Placental pericyte (primary cell): ENCODE measurements around a stretch of chr22.

DNA sequence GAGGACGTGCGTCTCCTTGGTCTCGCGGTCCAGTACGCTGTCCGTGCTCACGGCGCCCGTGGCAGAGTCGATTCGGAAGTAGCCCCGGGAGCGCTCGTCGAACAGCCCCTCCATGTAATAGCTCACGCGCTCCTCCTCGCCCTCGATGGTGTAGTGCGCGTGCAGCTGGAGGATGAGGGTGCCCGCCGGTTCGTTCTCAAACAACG, 1.3 kb downstream of the CELSR1 start:
- CAGE, long polyA plus RNA: no peak

GRCh38 chr22:46536414-46536843, 991 bp downstream of the CELSR1 start:
- CAGE, long polyA plus RNA: no peak

DNA sequence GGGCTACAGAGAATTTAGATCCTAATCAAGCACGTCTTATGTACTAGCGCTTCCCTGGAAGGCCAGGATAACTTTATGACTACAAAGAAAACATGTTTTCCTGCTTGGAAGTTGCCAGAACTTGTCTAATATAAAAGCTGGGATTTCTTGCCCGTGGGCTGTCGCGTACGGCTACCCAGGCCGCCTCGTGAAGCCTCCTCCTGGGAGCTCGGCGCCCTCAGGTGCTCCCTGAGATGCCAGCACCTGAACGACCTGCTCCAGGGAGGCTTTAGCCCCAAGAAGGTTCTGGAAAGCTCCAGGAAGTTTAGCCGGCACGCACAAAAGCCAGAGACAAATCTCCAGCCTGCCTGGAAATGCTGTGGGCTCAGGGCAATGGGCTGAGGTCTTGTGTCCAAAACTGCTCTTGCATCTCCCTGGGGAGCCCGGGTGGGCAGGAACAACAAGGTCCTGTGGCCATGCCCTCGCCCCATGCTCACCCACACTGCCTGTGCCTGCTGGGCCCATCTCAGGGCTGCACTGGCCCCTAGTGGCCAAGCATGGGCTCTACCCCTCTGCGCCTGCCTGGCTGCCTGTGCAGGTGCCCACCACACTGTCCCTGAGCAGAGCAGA, 4.6 kb upstream of the CELSR1 start:
- CAGE, long polyA plus RNA: no peak

DNA sequence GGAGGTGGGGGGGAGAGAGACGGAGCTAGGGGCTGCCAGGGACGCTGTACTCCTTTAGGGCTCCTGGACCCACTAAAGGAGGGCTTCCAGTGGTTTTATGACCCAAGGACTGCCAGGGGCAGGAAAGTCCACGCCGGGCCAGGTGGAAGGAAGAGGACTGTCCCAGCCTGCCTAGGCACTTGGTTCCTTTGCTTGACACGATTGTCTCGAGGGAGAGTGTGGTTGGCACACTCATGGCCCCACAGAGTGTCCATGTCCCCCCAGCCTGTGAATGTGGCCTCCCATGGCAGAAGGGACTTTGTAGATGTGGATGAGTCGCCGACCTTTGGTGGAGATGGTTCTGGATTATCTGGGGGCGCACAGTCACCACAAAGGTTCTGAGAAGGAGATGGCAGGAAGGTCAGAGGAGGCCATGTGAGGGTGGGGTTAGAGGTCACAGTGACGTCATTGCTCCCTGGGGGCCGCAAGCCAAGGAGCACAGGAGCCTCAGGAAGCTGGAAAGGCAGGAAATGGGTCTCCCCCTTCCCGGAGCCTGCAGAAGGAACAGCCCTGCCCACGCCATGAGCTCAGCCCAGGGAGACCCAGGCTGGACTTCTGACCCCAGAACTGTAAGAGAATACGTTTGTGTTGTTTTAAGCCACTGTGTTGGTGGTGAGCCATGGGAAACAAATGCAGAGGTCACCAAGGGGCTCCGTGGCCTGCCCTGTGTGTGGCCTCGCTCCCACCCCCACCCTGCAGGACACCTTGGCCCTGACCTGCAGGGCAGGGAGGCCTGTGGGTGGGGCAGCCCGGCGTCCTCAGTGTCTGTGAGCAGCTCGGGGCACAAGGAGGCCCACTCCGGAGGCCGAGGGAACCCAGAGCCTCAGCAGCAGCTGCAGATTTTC, 31.9 kb downstream of the GRAMD4 start:
- CAGE, long polyA plus RNA: no peak

- CAGE, long polyA plus RNA: no peak
These were observed 41.2 kb downstream of the GRAMD4 start for GRCh38 chr22:46661209-46662041.

GRCh38 chr22:46672474-46673119, 52.4 kb downstream of the GRAMD4 start:
- CAGE, long polyA plus RNA: no peak

- CAGE, long polyA plus RNA: no peak
These were observed 38.9 kb downstream of the CERK start for GRCh38 chr22:46698957-46699708.

DNA sequence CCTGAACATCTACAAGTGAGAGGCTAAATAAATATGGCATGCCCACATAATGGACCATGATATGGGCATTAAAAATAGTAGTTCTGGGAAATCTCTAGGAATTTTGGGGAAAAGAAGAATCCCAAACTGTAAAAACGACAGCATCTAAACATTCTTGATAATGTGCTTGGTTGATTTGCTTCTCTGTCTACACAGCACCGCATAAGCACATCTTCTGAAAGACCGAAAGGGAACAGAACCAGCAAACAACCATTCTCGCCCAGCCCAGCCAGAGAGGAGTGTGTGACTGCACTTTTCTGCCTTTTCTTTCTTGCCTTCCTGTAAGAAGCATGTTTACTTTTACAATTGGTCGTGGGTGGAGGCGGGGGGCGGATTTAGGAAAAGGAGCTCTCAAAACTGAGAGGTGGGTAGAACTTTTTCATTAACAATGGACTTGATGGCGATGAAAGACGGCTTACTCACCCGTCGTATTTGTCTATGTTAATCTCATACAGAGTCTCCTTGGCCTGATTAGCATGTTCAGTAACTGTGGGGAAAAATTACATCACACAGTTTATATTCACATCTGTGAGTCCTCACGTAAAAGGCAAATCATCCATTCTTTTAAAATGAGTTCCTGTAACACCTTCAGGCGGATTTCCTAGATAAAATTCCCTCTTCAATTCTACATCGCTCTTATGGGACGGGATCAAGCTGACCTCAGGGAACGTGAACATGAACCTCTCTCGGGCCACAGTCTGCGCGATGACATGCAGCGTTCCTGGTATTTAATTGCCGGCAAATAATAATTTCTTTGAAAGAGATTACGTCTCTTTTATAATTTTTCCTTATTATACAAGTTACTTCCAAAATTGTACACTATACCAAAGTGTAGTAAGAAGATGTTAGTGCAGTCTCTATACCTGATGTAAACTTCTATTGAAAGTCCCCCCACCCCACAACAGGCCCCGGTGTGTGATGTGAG, 27.1 kb downstream of the CERK start:
- CAGE, long polyA plus RNA: no peak

DNA sequence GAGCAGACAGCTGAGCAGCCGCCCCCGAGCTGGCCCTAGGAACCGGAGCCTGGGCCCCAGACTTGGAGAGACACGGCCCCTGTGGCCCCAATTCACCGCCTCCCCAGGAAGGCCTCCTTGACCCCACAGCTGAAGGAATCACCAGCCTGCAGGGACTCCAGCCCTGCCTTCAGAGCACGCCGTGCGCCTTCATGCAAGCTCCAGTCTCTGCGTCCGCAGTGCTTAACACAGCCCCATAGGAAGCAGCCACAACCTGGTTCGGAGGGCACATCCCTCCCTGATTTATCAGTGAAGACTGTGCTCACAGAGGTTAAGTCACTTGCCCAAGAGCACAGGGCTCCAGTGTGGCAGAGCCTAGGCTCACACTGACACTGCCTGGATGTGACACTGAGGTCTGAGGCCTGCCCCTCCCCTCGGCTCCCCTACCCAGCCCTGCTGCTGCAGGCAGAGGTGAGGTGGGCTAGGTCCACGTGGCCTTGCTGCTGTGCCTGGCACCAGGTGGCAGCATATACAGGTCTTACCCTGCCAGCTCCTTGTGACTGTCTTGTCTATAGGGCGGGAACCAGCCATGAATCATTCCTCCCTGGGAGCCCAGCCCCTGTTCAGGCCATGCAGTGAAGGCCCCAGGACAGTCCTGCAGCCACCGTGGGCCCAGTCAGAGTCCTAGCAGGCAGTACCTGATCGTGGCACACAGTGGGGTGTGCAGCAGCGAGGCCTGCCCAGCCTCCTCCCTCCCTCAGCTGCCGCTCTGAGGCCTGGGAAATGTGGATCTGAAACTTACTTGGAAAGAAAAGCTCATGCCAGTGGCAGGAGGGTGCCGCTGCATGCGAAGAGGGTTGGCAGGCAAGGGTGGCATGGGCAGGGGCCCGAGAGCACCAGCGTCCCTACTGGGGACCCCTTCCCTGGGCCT, 1.0 kb upstream of the CERK start:
- CAGE, long polyA plus RNA: no peak

- CAGE, long polyA plus RNA: no peak
These were observed 8.3 kb upstream of the TBC1D22A start for GRCh38 chr22:46753856-46754878.

GRCh38 chr22:46762762-46763573, 518 bp downstream of the TBC1D22A start:
- CAGE, long polyA plus RNA: no peak

DNA sequence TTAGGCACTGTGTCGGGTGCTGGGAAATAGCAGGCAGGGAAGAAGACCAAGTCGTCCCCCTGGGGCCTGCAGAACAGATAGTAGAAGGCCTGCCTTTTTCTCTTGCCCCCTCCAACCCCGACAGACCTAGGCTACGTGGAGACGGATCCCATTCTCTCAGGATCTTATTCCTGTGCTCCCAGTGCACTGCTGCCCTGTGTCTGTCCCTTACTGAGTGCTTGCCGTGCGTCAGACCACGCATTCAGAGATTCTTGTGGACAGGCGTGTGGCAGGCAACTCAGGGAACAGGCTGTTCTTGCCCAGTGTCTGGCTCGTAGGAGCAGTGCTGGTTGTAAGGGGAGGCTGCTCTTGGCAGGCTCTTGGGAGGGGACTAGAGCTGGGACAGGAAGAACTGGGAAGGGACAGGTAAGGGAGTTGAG, 118.9 kb downstream of the TBC1D22A start:
- CAGE, long polyA plus RNA: no peak

DNA sequence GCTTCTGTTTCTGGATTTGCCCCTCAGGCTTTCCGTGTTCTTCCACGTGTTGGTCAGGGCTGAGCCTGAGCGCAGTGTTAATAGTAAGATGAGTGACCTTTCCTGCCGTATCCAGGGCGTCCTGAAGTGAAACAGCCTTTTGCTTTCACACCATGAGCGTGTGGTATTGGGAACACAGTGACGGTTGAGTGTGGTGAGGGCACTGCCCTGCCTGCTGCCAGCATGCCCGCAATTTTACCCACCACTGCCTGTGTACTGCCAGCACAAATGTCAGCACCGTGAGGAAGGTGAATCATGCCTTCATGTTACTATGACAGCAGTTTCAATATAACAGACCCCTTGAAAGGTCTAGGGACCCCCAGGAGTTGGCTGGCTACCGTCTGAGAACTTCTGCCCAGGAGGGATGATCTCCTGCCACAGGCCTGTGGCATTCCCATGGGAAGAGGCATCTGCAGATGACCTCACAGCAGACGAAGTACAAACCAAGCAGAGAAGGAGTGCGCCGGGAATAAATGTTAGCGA, 217.1 kb downstream of the TBC1D22A start:
- CAGE, long polyA plus RNA: no peak

- CAGE, long polyA plus RNA: no peak
These were observed 259.5 kb downstream of the TBC1D22A start for GRCh38 chr22:47021706-47022617.

GRCh38 chr22:47053493-47054390, 291.3 kb downstream of the TBC1D22A start:
- CAGE, long polyA plus RNA: no peak

- CAGE, long polyA plus RNA: no peak
These were observed 373.9 kb downstream of the TBC1D22A start for GRCh38 chr22:47136344-47136787.

DNA sequence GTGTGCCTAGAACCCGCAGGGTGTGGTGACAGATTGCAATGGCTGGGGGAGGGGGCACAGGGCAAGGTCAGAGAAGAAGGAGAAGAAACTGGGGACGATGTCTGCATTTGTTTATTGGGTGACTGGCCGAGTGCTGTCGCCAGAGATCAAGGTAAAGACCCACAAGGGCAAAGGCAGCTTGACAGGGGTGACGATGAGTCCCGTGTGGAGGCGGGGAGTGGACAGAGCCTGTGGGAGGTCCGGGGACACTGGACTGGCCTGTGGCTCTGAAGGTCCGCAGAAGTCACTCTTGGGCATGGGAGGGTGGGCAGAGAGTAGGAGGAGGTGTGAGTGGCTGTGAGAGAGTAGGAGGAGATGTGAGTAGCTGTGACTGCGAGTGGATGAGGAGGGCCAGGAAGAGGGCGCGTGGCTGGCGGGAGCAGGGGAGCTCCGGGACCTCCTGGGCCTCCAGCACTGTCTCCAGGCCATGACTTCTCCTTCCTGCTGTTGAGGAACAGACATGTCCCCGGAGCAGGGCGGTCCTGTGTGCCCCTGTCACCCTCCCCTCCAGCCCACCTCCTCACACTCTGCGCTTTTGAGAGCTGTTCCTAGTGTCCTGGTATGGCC, 391.3 kb downstream of the TBC1D22A start:
- CAGE, long polyA plus RNA: no peak

GRCh38 chr22:47176889-47177292, 414.4 kb downstream of the TBC1D22A start:
- CAGE, long polyA plus RNA: no peak

DNA sequence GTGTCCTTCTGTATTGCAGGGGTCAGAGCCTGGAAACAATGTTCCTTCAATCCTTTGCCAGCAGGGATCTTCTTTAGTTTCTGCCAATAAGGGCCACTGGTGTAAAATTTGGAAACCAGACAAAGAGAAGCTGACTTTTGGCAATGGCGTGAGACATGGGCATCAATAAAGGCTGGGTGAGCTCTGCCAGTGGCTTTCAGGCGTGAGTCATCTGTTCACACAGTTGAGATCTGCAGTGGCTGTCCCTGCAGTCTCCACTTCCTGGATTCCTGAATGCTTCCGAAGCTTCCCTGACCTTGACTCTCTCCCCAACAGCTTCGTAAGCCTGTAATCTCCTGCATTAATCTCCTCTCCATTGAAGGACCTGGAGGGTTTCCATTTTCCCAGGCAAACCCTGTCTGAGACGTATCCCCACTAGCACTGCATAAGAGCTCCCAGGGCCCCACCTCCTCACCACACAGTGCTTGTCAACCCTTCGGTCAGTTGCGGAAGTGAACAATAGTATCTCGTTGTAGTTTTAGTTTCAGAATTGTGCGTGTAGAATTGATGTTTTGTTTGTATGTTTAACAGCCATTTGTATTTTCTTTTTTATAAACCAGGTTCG, 574.7 kb downstream of the TBC1D22A start:
- CAGE, long polyA plus RNA: no peak

GRCh38 chr22:48396629-48397240, 92.6 kb upstream of the TAFA5 start:
- CAGE, long polyA plus RNA: no peak